ENCODE results near the gene AGXT.

GRCh38 chr2:239725369-239725789 is 299.8 kb downstream of the NDUFA10 start:
- PRO-cap = no peak

GRCh38 chr2:239745265-239745757 is 279.8 kb downstream of the NDUFA10 start:
- PRO-cap = no peak

- PRO-cap = no peak
These were observed 68.4 kb downstream of the NDUFA10 start for GRCh38 chr2:239956638-239957165.

- PRO-cap = no peak
These were observed 96.4 kb upstream of the OTOS start for GRCh38 chr2:240236929-240237206.

DNA sequence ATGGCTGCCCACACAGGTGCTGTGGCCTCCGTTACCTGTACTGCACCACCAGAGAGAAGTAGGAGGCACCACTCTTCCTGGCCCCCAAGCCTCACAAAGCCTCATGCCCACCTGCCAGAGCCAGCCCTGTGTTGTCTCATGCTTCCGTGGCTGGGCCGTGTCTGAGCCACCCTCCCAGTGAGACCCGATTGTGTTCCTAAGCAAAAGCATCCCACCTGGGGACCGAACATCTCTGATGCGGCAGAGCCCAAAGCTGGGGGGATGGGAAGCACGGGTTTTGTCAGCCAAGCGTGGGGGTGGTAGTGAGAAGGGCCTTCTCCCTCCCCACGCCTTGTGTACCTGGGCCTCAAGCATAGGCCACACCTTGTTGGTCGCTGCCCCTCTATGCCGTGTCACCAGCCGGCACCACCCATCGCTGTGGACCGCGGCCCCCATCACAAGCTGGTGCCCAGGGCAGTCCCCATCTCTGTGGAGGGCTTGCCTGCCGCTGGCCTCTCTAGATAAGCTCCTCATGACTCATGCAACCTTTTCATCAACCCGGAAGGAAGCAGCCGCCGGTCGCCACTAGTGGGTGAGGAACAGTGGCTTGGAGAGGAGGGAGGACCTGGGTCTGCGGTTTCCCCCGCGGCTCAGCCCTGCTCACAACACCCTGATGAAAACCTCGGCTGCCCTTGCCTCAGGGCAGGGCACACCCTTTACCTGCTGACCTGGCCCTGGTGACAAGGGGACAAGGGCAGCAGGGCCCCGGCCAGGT is 2.7 kb upstream of the RNPEPL1 start:
- PRO-cap = no peak

- PRO-cap = no peak
These were observed 1.5 kb upstream of the GPR35 start for GRCh38 chr2:240623772-240624181.

DNA sequence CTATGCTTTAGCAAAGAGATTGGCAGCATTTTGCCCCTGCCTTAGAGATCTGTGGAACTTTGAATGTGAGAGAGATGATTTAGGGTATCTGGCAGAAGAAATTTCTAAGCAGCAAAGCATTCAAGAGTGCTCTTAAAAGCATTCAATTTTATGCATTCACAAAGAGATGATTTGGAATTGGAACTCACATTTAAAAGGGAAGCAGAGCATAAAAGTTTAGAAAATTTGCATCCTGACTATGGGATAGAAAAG is 8.1 kb downstream of the GPR35 start:
- PRO-cap = no peak

GRCh38 chr2:240868218-240869243 is at the start of gene AGXT:
TSS of gene AGXT (plus strand) at chr2:240868824.
- PRO-cap = no peak

- PRO-cap = no peak
These were observed 33.1 kb upstream of the SNED1 start for GRCh38 chr2:240965290-240965832.

DNA sequence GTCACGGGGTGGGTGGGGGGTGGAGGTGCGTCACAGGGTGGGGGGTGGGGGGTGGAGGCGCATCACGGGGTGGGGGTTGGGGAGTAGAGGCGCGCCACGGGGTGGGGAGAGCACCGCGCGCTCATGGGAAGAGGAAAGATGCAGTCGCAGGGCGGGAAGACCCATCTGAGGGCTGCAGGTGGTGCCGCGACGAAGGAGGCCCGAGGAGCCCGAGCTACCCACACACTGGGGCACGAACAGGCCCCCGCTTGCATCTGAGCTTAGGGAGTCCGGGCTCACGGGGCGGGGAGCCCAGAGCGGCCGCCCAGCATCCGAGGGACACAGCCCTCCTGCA is 37.6 kb downstream of the SNED1 start:
- PRO-cap = no peak

- PRO-cap = no peak
These were observed 46.0 kb downstream of the MTERF4 start for GRCh38 chr2:241055996-241056512.

GRCh38 chr2:241073997-241074496 is 28.0 kb downstream of the MTERF4 start:
- PRO-cap = no peak

- PRO-cap = no peak
These were observed 20.7 kb downstream of the MTERF4 start for GRCh38 chr2:241081162-241081959.

- PRO-cap = no peak
These were observed 19.8 kb downstream of the MTERF4 start for GRCh38 chr2:241081987-241083075.

DNA sequence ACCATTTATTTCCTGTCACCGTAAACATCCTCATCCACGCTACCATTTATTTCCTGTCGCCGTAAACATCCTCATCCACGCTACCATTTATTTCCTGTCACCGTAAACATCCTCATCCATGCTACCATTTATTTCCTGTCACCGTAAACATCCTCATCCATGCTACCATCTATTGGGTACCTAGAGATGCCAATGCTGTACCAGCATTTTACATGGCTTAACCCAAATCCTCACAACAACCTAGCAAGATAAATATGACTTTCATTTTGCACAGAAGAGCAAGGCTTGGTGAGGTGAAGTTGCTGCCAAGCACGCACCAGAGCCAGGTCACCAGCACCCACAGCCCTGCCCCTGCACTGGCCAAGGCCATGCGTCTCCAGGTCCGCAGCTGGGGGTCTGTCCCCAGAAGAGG is 6.9 kb upstream of the MTERF4 start:
- PRO-cap = no peak

GRCh38 chr2:241148305-241148673 is 983 bp downstream of the PASK start:
- PRO-cap = no peak

DNA sequence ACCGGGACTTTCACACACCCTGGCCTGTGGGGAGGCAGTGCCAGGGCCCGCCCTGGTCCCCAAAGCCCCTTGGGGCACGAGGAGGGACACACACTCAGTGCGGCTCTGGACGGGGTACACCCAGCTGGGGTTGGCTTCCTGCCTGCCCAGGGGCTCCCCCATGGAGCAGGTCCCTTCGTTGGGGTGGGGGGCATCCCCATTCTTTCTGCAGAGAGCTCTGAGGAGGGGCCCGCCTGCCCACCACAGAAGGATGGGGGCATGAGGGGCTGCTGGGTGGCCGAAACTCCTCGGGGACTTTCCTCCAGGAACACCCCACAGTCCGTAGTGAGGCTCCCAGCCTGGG is 343 bp downstream of the ANO7 start:
- PRO-cap = no peak

- PRO-cap = no peak
These were observed 29.6 kb downstream of the ANO7 start for GRCh38 chr2:241218046-241218492.

GRCh38 chr2:241256088-241256531 is 59.4 kb downstream of the HDLBP start:
- PRO-cap = no peak

DNA sequence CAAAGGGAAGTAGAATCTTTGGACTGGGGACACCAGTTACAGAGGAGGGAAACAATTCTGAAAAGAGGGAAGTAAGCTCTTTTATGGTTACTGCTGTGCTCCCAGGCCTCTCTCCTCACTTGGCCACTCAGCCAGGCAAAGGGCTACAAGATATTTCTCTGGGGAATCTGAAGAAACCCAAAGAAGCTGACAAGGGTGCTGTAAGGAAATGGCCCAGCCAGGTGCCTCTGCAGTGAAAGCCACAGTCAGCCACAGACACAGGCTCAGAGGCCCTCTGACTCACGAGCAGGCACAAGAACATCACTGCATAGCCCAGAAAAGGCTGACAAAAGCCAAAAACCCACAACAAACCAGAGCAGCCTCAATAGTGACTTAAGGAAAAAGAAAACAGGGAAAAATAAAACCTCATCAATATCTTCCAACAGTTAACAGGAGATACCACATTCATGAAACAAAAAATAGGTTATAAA is 5.7 kb downstream of the HDLBP start:
- PRO-cap = no peak

All from aorta (tissue), 1 donor.